AG10803 (cell line): ENCODE measurements around the genes CDK5RAP2 and FBXW2.

GRCh38 chr9:116693032-116693573, 6.0 kb downstream of the TRIM32 start:
- RRBS, result no CpG with 5 or more reads among the region's 3 CpGs

GRCh38 chr9:116837085-116837395, 149.9 kb downstream of the TRIM32 start:
- RRBS, result no CpG with 5 or more reads among the region's 2 CpGs

DNA sequence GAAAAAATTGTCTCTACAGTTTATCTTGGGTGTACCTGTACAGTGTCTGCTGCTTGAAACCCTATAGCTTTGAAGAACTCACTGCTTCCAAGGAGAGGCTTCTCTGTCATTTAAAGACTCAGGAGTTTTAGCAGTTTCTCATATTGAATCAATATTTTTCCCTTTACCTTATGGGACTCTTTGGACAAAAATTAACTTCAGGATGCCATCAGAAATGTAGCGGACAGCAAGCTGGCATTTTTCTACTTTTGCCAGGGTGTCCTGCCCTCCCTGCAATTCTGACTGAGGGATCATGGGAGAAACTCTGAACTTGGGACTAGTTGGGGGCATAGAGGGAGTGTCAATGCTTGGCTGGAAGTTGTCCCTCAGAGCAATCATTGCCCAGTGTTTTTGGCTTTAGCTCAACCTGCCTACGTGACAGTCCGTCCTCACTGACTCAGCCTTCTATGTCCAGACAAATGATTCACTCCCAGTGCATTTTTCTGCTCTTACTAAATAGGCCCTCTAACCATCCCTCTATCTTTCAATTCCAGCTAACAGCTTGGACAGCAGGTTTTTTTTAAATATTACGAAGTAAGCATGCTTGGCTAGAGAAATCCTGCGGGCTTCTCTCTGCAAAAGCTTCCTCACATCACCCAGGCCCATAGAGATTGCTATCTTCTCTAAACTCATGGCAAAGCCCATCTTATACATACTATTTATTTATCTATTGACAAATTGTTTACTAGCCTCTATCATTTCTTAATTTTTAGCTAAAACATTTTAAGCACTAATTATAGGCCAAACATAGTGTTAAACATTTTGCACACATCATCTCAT, 627.4 kb downstream of the TLR4 start:
- RRBS, result no CpG with 5 or more reads among the region's 5 CpGs

DNA sequence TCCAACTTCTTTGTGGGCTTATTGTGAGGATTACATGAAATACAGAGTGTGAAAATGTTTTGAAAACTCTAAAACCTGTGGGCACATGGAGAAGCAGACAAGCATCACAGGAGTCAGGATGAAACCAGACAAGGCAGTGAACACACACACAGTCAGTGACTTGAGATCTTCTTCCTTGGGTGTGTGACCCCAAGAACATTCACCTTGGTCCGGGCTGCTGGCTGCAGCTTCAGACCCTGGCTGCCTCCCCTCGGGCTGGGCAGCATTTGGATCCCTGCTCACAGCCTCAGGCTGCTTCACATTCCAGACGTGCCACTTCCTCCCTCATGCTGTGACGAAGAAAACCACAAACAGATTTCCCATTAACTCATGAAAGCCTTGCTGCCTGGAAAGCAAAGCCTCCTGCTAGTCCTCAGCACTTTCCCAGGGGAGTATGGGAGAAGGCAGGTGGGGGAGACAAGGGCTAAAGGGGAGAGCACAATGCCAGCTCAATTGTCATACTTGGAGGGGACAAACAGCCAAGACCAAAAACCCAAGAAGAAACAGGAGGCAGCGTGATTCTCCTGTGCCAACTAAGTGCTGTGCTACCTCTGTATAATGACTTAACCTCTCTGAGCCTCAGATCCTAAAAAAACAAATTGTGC, 594.6 kb upstream of the BRINP1 start:
- RRBS, result no CpG with 5 or more reads among the region's 5 CpGs

- RRBS, result no CpG with 5 or more reads among the region's 18 CpGs
Observed at GRCh38 chr9:120386084-120387123, 193.6 kb downstream of the CDK5RAP2 start.

DNA sequence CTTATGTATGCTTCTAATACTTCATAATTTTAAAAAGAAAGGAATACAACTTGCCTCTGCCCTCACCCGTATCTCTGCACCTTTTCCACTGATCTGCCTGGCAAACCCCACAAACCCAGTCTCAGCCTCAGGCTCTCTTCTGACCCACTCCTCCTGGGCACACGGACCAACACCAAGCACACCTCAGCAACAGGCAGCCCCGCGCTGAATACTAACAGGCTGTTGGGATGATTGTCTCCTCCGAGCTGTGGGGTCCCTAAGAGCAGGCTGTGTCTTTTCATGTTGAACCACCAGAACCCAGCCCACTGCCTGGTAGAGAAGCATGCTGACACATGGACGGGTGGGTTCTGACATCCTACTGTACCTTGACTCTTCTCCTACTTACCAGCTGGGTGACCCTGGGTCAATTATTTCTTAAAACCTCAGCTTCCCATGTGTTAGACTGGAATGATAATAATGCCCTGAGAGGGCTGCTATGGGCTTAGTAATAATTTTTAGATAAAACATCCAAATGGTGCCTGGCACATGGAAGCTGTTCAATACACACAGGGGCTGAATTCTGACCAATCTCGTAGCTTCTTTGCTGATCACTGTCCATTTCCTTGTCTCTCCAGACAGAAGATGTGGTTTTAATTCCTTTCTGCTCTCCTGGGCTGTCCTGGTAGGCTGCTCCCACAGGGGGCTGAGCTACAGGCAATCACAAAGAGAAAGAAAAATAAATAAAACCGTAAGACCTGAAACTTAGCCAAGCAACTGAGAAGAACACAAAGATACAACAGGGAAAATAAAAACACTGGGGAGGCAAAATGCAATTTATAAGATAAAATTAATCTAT, 136.7 kb downstream of the CDK5RAP2 start:
- RRBS, result no CpG with 5 or more reads among the region's 8 CpGs

- RRBS, result no CpG with 5 or more reads among the region's 7 CpGs
Observed at GRCh38 chr9:120536108-120536767, 43.7 kb downstream of the CDK5RAP2 start.

GRCh38 chr9:120579266-120580554, at the start of gene CDK5RAP2:
CDK5RAP2 (minus strand) TSS chr9:120580167.
- RRBS, result 2% methylated on average over 18 of the region's 60 CpGs

- RRBS, result no CpG with 5 or more reads among the region's 9 CpGs
Observed at GRCh38 chr9:120710073-120710762, 4.1 kb downstream of the MEGF9 start.

GRCh38 chr9:120792590-120793952, at the start of gene FBXW2:
FBXW2 (minus strand) TSS chr9:120793416.
- RRBS, result 1% methylated on average over 22 of the region's 80 CpGs

DNA sequence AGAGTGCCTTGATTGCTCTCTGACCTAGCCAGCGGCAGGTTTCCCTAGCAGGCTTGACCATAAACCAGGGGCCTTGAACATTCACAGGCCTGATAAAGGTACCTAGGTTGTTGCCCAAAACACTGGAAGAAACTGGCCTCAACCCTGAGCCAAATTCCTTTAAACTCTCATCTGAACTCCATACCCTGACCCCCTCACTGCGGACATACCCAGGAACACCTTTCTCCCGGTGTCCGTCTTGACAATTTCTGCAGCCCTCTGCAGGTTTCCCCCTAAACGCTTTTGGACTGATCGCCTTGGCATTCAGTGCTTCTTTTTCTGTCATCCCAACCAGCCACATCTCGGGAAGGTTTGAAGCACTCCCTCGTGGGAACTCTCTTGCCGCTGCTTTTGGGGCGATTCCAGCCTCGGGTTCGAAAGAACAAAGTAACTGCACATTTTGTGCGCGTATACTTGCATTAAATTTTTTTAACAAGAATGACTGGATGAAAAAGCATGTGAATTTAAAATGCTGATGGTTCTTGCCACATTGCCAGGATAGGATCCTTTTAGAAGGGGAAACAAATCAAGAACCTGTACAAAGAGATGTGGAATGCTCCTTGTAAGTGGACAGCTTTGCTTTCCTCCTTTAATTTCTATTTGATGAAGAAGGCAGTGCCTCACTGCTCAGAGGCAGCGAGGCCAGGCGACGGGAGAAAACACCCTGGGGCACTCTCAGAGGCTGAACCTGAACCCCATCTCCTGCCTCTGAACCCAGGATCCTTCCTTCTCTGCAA, 694 bp downstream of the PSMD5 start:
- RRBS, result no CpG with 5 or more reads among the region's 17 CpGs

DNA sequence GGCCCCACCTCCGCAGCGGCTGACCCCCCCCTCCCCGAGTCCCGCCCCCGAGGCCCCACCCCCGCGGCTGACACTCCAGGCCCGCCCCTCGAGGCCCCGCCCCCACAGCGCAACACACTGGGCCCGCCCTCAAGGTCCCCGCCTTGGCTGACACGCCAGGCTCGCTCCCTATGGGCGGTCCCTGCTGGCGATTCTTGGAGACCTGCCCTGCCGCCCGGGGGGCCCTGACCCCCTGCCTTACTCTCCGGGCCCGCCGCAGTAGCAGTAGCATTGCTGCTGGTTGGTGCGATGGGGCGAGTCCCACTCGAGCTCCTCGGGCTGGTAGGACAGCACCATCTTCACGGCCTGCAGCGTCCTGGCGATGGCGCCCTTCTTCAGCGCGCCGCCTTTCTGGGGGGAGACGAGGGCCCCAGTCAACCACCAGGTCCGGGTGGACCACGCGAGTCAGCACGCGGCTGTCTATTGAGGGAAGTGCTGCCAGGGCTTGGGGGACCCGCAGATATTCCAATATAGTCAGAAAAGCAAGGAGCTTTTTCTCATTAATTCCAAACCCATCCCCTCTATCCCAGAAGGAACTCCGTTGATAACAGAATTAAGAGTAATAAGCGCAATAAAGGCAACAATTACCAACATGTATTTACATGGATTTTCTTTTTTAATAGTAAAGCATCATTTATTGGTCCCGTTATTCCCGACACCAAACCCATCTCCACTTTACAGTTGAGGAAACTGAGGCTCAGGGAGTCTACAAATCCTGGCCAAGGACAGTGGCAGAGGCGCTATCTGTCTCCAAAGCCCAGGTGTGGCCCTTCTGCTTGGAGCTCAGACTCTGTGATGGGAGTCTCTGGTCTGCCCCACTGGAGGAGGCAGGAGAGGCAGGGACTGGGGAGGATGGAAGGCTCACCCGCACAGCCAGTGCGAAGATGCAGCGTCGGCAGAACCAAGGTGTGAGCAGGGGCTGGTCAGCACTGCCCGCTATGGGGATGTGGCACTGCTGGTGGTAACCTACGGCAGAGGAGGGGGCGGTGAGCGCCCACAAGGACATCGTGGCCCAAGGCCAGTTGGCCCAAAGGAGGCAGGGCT, 7.7 kb downstream of the PHF19 start:
- RRBS, result no CpG with 5 or more reads among the region's 54 CpGs

- RRBS, result no CpG with 5 or more reads among the region's 2 CpGs
Observed at GRCh38 chr9:120874797-120875408, 2.1 kb downstream of the PHF19 start.

DNA sequence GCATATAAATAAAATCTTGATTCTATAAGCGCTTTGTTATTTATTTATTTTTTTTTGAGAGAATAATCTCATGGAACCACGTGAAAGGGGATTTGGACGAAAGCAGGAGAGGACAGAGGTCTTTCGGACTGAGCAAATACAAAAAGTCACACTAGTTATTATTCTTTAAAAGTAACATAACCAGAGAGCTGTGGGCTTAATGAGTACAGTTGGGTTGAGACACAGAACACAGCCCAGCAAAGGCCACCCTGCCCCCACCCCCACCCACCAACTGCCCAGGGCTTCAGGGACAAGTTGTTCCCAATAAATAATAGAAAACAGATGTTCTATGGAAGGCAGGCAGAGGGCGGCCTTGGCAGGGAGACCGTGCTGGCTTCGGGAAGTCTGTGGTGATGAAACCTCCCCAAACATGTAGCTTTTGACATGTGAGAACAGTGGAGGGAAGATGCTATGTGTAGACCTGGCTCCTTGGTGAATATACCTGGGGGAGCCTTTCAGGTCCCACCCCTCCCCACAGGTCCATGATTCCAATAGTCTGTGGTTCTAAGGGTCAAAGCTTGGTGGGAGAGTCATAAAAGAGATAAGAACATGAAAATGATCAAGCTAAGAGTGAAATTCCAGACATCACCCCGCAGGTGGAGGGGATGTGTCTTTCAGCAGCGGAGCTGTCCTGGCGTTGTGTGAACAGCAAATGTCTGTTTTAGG, 10.0 kb downstream of the TRAF1 start:
- RRBS, result no CpG with 5 or more reads among the region's 10 CpGs

GRCh38 chr9:120935265-120935720, 8.7 kb upstream of the TRAF1 start:
- RRBS, result no CpG with 5 or more reads among the region's 3 CpGs

DNA sequence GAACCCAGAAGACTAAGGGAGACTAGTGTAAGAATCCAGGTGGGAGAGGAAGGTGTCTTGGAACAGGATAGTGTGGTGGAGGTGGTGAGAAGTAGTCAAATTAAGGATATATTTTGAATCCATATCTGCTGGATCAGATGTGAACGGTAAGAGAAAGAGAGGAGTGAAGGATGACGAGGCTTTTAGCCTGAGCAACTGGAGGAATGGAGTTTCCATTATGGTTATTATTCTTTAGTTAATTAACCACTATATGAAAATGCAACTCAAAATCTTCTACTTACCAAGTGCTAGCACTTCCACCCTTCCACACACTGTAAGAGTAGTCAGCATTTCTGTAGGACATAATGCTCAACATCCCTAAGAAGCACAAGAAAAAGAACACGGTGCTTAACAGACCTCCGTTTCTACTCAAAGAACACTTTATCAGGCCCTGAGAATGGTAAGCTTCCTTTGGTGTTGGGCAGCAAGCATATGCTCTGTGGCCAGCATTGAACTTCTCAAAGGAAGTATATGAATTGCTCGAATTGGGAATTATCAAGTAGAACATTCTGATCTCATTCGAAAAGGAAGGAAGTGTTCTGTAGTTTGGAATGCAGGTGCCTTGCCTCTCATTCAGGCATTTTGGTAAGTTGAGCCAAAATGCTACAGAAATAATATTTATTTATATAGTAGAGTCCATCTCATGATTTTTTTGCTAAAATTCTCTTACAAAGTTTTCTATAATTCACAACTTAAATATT, 61.1 kb downstream of the C5 start:
- RRBS, result no CpG with 5 or more reads among the region's 6 CpGs

GRCh38 chr9:121123688-121124144, 49.0 kb downstream of the CNTRL start:
- RRBS, result no CpG with 5 or more reads among the region's 4 CpGs

- RRBS, result no CpG with 5 or more reads among the region's 4 CpGs
Observed at GRCh38 chr9:121140358-121140894, 61.2 kb downstream of the RAB14 start.

GRCh38 chr9:121190317-121190883, 11.3 kb downstream of the RAB14 start:
- RRBS, result no CpG with 5 or more reads among the region's 6 CpGs